Left colon (tissue), 1 donor: Measurements from ENCODE around the genes SPAG6 and PIP4K2A.

DNA sequence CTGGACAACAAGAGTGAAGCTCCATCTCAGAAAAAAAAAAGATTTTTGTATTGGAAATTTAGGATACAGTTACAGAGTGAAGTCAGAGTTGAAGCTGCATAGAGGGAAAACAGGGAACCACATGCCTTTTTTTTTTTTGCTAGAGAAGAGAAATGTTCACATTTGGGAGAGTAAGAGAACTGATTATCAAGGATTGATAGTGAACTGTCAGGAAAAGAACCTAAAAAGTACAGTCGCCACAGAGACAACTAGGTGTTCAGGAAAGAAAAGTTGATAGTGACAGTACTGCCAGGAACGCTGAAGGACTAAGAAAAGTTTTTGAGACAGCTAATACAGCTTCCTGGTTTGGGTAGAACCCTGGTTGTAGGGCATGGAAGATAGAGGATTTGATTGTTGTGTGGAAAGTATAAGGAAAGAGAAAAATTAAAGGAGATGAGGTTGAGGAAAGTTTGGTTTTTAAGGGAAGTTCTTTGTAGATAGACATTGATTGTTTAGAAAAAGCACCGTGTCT, 11.1 kb downstream of the MLLT10 start:
- PRO-cap: no peak

DNA sequence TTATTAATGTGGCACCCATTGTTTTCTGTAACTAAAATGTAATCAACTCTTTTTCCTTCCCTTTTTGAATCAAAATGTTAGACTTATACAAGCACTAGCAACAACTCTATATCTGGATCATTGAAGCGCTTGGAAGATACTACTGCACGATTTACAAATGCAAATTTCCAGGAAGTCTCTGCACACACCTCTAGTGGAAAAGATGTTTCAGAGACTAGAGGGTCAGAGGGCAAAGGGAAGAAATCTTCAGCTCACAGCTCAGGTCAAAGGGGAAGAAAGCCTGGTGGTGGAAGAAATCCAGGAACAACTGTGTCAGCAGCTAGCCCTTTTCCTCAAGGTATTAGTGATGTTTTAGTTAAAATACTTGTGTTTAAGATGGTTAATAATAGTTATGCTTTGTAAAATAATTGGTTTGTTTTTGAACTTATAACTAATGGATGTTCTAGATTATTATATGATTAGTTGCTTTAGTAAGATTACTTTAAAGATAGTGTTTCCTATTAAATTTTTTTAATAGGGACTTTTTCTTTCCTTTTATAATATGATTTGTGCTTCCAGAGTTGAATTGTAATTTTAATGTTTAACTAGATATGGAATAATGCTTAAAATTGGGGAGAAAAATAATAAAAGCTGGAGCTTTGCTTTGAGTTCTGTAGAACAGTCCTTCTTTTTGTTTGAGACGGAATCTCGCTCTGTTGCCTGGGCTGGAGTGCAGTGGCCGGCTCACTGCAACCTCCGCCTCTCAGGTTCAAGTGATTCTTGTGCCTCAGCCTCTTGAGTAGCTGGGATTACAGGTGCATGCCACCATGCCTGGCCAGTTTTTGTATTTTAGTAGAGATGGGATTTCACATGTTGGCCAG, 136.6 kb downstream of the MLLT10 start:
- PRO-cap: no peak

DNA sequence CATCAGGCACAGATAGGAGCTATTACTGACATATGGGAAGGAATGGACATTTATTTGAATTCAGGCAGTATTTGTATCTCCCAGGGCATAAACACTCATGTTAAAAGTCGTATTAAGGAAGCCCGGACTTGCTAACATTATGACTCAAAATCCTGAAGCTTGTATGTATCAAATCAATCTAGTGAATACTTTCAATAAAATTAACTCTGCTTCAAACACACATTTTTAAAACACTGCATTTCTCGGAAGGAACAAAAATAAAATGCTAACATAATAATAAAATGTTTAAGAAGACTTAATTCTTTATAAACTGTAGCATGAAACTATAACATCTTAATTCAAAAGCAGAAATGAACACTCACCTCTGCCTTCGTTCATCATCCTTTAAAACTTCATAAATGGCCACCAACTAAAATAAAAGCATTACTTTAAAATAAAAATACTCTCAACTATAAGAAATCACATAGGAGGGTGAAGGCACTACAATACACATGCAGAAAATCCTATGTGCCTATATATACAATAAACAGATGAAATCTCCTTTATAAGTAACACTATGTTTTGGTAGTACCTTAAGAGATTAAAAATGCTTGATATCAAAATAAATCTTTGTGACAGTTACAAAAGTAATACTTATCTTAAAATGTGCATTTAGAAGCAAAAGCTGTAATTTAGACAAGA, 75.2 kb downstream of the DNAJC1 start:
- PRO-cap: no peak

- PRO-cap: no peak
Observed at GRCh38 chr10:21976626-21977341, 26.7 kb downstream of the DNAJC1 start.

- PRO-cap: no peak
Observed at GRCh38 chr10:22334989-22335850, 10.1 kb upstream of the SPAG6 start.

DNA sequence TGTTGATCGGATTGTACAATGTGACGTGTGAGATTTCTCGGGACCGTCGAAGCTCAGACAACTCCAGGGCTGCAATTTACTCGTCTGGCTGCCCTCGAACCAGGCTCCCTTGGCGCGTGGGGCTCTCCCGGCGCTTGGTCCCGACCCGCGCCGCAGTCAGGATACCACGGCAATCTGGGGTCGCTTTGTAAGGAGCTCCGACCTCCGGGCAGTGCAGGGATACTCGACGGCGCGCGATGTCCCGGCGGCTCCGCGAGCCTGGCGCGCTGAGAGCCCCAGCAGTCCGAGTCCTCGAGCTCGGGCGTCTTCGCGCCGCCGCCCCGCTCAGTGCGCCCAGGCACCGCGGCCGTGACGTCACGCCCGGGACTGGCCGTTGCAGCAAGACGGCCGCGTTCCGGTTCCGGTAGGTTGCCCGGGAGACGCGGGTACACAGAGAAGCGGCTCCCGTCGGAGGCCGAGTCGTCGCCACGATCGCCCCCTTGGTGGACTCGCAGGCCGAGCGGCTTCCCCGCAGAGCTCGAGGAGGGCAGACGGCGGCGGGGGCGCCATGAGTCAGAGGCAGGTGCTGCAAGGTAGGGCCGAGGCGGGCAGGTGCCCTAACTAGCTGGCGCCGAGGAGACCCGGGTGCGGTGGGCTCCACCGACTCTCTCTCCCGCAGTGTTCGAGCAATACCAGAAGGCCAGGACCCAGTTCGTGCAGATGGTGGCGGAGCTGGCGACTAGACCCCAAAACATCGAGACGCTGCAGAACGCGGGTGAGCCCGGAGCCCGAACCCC, at the start of gene SPAG6:
TSS of gene SPAG6 (plus strand) at position 432 of the 776 bp plus-strand sequence.
- PRO-cap: no peak

DNA sequence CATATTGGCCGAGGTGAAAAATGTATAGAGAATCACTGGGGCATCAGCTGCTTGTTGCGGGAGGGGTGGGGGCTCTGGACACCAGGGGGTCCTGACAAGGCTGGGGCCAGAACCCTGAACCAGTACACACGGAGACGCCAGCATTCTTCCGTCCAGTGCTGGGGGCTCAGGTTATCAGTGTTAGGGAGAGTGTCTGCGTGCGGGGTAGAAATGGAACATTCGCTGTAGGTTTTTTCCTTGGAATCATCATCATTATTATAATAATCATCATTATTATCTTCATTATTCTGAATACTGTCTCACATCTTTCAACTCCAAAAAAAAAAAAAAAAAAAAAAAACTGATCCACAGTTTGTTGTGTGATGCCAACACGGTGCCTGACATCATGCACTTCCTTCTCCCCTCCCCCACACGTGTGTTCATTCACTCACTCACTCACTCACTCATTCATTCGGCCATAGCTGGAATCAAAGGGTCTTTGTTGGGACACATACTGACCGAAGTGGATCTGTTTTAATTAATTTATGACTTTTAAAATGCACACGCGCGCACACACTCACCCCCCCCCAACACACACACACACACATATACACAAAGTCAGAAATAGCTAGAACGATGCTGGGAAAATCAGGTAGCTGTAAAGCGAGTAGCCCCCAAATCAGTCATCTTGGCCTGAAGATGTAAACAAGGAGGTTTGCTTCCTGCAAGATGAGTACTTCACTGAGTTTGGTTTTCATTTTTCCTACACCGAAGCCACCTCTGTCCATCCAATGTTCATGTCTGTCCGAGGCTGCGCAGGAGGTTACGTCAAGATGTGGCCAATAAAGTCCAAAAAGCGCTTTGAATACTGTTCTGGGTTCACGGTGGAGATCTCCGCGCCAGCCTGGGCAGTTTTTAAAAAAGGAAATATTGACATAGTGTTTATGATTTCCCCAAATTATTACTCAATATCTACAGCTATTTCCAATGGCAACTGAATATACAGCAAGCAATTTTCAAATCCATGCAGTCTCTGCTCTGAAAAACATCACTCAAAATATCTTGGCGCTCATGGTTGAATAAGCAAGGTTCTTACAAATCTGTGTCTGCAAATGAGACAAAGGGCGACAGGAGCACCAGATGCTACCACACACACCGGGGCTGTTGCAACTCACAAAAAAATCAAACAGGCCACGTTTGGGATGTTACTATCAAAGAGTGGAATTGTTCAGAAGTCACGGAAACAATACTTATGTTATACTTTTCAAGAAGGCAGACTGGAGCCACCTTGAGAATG, 177.5 kb downstream of the PIP4K2A start:
- PRO-cap: no peak

GRCh38 chr10:22569484-22570285, 144.7 kb downstream of the PIP4K2A start:
- PRO-cap: no peak

DNA sequence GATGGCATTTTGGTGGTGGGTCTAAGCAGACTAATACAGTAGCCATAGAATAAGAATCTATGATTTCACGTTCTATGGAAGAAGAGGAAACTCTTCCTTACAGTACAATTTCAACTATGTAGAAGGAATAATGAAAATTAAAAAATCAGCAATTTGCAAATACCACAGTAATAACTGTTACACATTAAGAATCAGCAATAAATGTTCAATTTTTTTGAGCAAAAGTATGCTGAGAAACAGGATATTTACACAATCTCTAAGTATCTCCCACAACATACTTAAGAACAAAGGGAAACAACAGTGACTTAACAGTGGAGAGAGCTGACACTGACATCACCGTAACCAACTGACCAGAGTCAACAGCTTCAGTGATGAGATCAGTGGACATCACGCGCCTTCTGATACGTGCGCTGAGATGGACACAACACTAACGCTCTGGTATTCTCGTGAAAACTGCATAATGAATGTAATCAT, 82.8 kb downstream of the PIP4K2A start:
- PRO-cap: no peak

DNA sequence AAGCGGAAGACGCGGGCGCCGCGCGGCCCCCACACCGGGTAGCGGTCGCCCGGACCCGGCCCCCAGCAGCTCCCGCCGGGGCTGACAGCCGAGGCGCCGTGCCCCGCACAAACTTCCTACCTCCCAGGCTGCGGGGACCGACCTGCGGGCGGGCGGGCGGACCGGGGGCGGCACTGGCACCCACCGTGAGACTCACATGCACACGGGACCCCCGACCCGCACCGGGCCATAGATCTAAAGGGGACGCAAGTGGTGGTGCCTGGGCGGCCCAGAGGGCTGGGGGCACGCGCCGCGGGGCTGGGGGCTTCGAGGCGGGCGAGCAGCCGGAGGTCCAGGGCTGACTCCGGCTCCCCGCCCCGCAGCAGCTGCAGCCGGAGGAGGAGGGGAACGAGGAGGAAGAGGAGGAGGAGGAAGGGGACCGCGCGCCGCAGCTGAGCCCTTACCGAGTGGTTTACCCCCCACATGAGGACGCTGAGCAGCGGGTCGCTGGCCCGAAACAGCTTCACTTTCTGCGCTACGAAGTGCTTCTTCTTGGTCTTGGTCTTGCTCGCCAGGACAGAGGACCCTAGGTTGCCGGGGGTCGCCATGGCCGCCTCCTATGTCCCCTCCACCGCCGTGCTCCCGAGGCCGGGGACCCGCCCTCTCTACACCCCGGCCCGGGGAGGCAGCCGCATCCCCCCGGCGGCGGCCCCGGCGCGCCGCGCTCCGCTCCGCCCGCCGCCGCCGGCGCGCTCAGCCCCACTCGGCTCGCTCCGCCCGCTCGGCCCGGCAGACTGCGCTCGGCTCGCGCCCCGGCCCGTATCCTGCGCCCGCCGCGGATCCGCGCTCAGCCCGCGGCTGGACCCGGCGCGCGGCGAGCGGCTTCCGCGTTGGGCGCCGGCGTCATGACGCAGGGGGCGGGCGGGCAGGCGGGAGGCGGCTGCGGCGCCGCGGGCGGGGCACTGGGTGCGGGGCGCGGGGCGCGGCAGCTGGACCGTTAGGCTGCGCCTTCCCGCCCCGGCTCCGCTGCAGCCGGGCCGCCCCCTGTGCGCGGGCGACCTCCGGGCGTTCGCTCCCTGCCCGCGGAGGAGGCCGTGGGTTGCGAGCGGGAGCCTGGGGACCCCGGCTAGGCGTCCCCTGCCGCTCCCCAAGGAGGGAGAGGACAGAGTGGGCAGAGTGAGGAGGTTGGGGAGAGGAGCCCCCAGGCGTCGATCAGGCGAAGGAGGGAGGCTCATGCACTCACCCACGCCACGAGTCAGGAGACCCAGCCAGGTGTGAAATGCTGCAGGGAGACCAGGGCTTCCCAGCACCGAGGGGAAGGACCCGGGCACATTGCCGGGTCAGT, at the start of gene PIP4K2A:
TSS of gene PIP4K2A (minus strand) at position 839 of the 1,324 bp plus-strand sequence.
- PRO-cap: bidirectional peak, plus-strand start at position 941 of the sequence, minus-strand start at position 800 of the sequence

- PRO-cap: no peak
Observed at GRCh38 chr10:23363551-23363944, 19.0 kb upstream of the C10orf67 start.

- PRO-cap: no peak
Observed at GRCh38 chr10:23368802-23369305, 24.3 kb upstream of the C10orf67 start.

GRCh38 chr10:23442193-23443080, 3.6 kb downstream of the OTUD1 start:
- PRO-cap: no peak

DNA sequence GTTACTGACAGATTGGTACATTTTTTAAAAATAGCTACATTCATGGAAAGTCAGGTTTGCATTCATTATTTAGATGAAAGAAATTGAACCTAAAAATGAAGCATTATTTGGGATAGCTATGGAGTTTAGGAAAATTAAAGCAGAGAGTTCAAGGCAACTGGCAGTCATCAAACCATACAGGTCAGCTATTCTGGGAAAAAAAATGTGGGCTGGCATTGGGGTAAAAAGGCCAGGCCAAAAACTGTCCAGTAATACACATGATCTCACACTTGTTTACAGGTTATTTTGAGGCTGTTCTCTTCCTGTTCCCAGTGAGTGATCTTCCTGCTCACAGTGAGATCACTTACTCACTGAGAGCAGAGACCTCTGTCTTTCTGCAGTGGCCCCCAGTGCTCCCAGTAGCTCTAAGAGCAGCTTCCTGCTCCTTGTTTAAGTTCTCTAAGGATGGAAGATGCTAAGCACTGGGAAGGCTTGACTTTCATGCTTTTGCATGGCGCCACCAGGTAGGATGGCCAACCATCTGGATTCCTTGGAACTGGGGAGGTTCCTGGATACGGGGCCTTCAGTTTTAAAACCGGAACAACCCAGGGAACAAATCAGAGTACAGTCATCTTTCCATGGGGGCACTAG, 93.6 kb upstream of the KIAA1217 start:
- PRO-cap: no peak

GRCh38 chr10:24304388-24305170, 95.6 kb downstream of the KIAA1217 start:
- PRO-cap: no peak

GRCh38 chr10:24473282-24473937, 250.3 kb downstream of the ARHGAP21 start:
- PRO-cap: no peak

DNA sequence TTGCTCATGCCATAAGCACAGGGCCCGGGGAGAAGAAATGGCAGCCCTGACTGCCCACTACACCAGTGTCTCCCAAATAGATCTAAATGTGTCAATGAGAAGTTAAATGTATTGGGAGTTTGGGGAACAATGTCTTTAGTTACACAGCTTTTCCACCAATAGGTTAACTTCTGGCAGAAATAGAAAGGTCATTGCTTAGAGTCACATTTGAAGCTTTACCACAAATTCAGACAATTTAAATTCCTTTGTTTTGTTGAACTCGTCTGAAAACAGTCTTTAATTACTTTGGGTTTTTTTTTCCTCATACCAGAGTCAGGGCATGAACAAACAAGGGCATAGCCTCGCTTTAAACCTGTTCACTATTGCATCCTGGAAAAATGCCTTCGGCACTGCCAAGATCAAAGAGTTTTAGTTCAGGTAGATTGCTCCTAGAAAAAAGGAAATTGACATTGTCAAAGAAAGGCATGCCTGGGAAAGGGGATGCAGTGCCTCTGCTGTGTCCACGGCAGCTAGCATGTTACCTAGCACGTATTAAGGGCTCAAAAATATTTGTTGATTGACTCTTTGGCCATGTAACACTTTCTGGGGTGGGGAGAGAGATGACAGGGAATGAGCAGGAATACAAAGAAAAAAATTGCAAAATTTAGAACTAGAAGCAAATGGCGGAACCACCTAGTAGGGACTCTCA, 235.1 kb downstream of the ARHGAP21 start:
- PRO-cap: no peak

GRCh38 chr10:24501289-24501666, 222.4 kb downstream of the ARHGAP21 start:
- PRO-cap: no peak

DNA sequence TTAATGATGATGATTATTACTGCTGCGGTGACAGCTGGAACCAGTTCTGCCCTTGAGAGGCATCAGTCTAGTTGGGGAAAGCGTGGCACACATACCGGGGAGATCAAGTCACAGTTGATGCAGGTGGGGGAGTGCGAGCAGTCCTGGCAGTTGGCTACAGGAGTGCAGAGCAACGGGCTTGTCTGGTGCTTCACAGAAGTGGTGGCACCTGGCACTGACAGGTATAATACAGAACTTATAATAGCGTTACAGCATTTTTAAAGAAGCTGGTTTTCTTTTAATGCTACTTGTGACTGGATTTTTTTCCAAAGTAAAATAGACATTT, 172.9 kb downstream of the ARHGAP21 start:
- PRO-cap: unidirectional peak, plus-strand start at position 116 of the sequence

- PRO-cap: unidirectional peak, plus-strand start at chr10:24722552; bidirectional peak, plus-strand start at chr10:24722900, minus-strand start at chr10:24722744
Observed at GRCh38 chr10:24722497-24723019, 1.1 kb downstream of the ARHGAP21 start.